Subcutaneous adipose tissue (tissue), 3 donors: ENCODE measurements around a stretch of chr13.

DNA sequence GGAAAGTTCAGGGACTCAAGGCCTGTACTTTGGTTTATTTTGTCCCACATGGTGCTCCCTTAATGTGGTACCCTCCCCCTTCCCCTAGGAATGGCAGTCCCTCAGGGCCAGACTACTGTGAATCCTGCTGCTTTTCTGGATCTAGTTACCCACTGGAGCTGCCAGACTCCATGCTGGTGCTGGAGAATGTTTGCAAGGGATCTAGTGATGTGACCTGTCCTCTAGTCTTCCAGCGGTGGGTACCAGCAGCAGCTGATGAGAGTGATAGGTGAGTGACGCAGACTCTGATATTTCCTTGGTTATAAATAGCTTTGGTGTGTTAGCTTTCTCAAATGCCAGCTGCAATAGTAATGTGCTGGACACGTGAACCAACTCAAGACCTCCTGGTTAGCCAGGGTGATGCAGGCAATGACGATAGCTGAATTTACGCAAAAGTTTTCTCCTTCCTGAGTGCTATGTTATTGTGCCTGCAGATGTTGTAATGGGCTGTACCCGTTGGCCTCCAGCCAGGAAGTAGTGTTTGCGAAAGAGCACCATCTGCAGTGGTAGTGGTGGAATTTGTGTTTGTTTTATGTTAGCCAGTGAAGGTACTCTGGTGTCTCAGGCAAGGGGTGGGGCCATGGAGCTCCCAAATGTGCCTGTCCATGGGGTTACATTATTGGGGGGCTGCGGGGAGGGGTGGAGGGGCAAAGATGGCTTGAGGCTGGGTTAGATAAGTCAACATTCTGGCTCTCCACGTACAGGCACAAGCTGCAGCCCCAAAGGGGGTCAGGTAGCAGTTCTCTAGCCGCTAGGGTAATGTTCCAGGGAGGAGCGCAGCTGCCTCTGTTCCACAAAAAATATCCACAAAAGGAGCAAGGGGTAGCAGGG is 129.5 kb downstream of the CYSLTR2 start:
- PRO-cap = no peak
- RAMPAGE, long total RNA, 3 experiments = no peak in any of the 3 experiments

- PRO-cap = no peak
- RAMPAGE, long total RNA, 3 experiments = no peak in any of the 3 experiments
Observed at GRCh38 chr13:48979082-48979592, 3.4 kb downstream of the FNDC3A start.

DNA sequence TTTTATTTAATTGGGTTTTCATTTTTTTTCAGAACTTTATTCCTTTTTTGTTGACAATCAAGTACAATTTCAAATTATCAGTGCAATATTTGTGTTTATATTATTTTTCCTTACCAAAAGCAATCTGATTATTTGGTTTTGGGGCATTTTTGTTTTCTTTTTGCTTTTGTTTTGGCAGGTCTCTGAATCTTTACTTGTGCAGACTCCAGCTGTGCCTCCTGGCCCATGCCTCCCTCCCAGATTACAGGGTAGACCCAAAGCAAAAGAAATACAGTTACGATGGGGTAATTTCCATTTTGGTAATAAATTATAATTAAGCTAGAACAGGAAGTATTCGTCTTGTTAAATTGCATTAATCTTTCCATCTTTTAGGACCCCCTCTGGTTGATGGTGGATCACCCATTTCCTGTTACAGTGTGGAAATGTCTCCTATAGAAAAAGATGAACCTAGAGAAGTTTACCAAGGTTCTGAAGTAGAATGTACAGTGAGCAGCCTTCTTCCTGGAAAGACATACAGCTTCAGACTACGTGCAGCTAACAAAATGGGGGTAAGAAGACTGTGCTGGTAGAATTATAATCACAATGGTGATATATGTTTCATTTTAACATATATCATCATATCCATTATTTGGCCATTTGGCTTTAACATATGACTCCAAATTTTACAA is 29.2 kb upstream of the MLNR start:
- PRO-cap = no peak
- RAMPAGE, long total RNA, 3 experiments = no peak in any of the 3 experiments

- PRO-cap = no peak
- RAMPAGE, long total RNA, 3 experiments = no peak in any of the 3 experiments
Observed at GRCh38 chr13:49304900-49305620, 57.3 kb downstream of the CDADC1 start.

DNA sequence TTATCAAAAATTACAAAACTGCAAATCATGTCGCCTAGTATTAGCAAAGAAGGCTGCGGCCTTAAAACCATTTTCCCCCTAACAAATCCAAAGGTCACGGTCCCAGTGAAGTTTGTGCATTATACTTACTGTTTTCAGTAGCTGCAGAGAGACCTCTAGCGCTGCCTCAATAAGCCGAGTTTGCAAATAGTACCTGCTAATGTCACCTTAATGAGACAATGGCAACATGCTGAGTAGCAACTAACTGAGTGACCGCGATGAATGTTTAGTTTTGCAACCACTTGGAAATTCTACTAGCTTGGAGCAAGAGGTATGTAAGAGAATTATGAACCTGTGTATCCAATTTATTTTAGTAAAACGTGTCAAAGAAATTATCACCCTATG is 1.2 kb downstream of the KPNA3 start:
- PRO-cap = no peak
- RAMPAGE, long total RNA, 3 experiments = no peak in any of the 3 experiments

DNA sequence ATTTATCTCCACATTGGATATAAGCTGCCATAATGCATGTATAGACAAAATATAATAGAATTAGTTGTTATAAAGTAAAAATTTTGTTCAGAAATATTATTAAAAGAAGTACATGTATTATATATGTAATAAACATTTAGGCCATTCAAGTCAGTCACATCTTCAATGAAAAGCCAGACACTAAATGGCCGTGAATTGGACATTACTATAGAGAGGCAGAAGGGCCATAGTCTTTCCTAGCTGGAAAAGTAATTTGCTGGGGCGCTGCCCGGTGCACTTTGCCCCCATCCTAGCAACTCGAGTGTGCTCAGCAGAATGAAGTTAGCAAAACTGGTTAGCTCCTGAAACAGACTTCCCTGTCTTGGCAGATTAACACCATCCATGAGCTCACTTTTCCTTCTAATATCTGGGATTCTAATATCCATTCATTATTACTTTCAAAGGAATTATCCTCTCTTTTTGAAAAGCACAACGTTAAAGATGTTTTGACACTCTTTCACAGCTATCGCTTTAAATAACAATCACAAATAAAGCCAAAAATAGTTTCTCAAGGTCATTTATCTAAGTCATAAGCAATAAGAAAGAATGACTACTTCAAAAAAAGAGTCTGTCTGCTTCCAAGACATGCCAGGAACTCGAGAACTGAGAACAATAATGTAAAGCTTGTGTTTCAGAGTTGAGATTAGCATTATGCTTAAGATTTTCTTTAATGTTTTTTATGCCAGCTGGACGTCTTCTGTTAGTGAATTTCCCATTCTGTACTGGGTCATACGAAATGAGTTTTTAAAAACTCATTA is 2.9 kb upstream of the SPRYD7 start:
- PRO-cap = no peak
- RAMPAGE, long total RNA, 3 experiments = no peak in any of the 3 experiments

DNA sequence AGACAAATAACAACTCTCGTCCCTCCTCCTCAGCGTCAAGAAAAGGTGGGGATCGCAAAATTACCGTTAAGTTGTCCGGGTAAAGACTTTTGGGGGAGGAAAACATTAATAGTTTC is 65.4 kb downstream of the KCNRG start:
- PRO-cap = no peak
- RAMPAGE, long total RNA, 3 experiments = no peak in any of the 3 experiments

GRCh38 chr13:50082436-50083243 is 67.4 kb downstream of the KCNRG start:
- PRO-cap = bidirectional peak, plus-strand start at chr13:50082794, minus-strand start at chr13:50082704
- RAMPAGE, long total RNA, 3 experiments = no peak in any of the 3 experiments

GRCh38 chr13:50129113-50129877 is 114.1 kb downstream of the KCNRG start:
- PRO-cap = bidirectional peak, plus-strand start at chr13:50129965, minus-strand start at chr13:50129692
- RAMPAGE, long total RNA, 3 experiments = no peak in any of the 3 experiments

GRCh38 chr13:50403083-50403790 is 388.0 kb downstream of the KCNRG start:
- PRO-cap = no peak
- RAMPAGE, long total RNA, 3 experiments = no peak in any of the 3 experiments

- PRO-cap = no peak
- RAMPAGE, long total RNA, 3 experiments = no peak in any of the 3 experiments
Observed at GRCh38 chr13:50594170-50594802, 249.2 kb downstream of the DLEU7 start.

DNA sequence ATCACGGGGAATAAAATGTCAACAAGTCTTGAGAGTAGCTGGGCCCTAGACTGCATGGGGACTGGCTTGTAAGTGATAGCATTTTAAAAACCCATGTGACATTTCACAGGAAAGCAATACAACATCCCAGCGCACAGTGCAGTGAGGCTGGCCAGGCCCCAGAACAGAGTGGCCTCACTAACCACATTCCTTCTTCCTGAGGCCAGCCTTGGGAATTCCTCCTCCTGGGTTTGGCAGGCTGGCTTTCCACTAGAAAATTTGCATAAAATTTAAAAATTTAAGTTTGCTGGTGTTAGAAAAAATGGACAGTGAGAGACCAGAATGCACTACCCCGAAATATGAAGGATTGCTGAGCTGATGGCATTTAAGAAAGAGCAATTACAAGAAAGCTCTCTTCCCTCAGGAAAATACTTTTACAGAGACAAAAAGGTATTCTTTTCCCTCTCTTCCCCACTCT is 149.6 kb downstream of the DLEU7 start:
- PRO-cap = no peak
- RAMPAGE, long total RNA, 3 experiments = no peak in any of the 3 experiments

DNA sequence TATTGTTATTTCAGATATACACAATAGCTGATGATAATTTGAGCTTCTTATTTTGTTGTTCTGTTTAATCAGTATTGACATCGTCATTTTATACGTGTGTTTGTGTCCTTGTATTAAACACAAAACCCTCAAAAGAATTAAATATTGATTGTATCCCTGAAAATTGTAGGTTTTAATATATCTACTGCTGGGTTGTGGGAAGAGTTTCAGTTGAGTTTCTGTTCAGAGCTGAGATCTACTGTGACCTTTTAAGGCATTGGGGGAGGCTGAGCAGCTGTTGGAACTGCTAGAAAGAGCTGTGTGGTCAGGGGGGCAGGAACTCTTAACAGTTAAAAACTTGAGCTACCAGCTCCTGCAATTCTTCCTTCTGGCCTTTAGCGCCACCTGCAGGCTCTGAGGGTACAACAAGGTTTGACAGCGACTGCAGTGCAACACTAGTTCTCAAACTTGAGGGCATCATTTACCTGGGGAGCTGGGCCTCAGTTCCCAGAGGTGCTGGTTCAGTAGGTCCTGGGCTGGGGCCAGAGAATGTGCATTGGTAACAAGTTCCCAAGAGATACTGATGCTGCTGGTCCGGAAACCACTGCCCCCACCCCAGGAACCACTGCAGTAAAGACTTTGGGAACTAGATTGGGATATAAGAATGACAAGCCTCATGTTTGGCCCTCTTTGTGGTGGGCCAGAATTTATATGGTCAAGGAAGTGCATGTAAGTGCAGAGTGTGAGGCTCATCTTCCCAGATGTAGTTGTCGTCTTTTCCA is 2.4 kb downstream of the RNASEH2B start:
- PRO-cap = no peak
- RAMPAGE, long total RNA, 3 experiments = no peak in any of the 3 experiments

DNA sequence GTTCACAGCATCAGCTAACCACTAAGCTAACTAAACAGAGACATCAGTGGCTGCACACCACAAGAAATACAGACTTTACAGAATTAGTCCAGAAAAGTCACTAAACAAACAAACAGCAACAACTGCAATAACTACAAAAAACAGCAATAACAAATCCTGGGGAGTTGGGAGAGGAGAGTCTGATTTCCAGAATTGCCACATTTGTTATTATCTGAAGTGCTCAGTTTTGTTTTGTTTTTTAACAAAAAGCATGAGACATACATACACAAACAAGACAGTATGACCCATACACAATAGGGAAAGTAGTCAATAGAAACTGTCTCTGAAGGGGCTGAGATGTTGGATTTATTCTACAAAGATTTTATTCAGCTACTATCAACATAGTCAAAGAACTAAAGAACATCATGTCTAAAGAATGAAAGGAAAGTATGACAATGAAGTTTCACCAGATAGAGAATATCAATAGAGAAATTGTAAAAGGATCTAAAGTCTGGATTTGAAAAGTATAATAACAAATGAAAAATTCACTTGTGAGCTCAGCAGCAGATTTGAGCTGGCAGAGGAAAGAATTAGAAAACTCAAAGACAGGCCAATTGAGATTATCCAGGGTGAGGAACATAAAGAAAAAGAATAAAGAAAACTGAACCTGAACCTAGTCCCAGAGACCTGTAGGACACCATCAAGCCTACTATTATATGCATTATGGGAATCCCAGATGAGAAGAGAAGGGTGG is 13.1 kb downstream of the RNASEH2B start:
- PRO-cap = no peak
- RAMPAGE, long total RNA, 3 experiments = no peak in any of the 3 experiments

GRCh38 chr13:50981905-50982371 is 72.3 kb downstream of the RNASEH2B start:
- PRO-cap = no peak
- RAMPAGE, long total RNA, 3 experiments = no peak in any of the 3 experiments

DNA sequence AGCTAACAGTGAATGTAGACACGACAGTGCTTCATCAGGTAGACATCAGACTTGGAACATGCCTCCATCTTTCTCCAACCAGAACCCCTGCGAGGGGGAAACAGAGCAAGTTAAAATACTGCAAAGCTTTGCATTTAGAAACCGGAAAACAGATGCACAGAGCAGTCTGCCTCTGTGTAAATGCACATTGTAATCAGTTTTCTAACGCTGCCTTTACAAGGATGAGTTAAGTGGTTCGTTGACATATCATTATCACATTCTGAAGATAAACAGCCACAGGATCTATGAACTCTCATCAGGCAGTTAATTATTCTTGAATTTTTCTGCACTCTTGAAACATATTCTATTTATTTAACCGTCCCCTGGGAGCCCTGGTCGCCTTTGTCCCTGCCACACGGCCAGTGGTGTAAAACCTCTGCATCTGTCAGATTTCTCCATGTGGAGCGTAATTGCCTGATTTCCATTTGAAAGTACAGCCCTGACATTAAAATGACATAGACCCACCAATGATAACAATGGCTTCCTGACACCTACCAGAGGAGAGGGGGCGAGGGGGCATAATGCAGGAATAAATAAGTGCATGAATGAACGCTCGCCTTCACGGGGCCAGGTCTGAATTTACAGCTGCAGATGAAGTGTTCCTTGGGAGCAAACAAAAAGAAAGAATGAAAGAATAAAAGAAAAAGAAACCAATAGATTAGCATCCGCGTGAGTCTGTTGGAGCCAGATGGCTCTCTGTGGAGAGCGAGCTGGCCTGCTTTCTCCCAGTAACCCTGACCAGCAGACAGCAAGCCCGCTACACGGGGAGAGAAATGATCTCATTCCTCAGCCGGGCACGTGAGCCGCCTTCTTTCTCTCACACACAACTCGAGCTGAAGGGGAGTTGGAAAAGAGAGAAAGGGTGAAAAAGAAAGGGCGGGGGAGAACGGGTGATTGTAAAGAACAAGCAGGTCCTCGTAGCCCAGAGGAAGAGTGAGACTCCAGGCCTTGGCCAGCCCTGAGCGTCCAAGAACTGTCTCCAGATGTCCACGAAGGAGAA is 81.0 kb downstream of the RNASEH2B start:
- PRO-cap = bidirectional peak, plus-strand start at position 886 of the sequence, minus-strand start at position 772 of the sequence
- RAMPAGE, long total RNA, 3 experiments = no peak in any of the 3 experiments

DNA sequence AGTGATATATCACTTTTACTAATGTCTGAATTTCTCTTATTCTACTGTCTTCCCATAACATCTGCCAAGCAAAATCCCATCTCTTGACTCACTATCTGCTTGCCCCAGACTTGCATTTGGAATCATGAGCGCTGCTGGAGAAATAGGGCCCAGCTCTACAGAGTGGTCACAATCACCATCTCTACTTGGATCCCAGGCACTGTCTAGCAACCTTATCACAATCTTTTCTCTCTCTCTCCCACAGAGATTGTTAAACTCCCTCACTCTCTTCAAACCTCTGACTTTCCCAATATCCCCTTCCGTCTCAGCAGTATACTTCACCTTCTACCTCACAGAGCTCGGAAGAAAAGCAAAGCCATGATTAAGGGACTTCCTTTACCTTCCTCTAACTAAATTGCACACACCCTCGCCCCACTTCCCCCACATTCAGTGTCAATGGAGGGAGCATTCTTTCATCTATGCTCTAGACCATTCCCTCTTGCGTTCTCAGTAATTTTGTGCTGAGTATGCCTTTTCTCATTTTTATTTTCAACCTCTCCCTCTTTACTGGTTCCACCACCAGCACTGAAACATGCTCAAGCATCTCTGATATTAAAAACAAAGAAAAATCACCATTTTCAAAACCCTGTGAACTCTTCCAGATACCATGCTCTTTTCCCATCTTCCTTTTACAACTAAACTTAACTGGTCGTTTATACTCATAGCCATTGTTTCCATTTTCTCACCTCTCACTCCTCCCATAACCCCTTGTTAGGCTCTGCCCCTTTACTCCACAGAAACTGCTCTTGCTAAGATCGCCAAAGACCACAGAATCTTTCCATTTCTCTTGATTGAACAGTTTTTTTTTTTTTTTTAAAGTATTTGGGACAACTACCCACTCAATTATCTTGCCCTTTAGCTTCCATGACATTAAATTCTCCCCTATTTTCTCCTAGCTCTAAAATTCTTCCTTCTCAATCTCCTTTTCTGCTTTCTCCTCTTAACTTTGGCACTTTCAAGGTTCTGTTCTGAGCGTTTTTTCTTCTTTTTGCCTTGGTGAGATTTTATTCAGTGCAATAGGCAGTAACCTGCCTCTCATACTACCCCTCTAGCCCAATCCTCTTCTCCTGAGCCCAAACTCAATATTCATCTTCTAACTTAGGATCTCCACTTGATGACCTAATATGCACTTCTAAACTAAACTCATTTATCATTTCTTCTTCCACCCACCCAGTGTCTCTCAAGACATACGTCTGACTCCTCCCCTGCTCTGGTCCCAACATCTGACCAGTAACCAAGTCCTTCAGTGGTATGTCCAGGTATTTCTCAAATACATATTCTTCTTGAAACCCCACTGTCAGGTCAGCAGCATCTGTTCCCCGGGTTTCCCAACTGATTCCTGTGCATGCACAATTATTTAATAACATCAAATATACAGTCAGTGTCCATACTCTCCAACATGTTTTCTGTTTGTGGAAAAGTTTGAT is 32.5 kb downstream of the SERPINE3 start:
- PRO-cap = no peak
- RAMPAGE, long total RNA, 3 experiments = start-site peak on the minus strand in 1 of 3 experiments, centred at position 375 of the sequence, 10 reads per replicate

GRCh38 chr13:51392194-51392957 is 52.9 kb downstream of the SERPINE3 start:
- PRO-cap = no peak
- RAMPAGE, long total RNA, 3 experiments = no peak in any of the 3 experiments

GRCh38 chr13:51453146-51453952 is 513 bp upstream of the INTS6 start:
- PRO-cap = bidirectional peak, plus-strand start at chr13:51453346, minus-strand start at chr13:51453031; unidirectional peak, plus-strand start at chr13:51453533; unidirectional peak, plus-strand start at chr13:51453669; unidirectional peak, plus-strand start at chr13:51453713; unidirectional peak, plus-strand start at chr13:51453880
- RAMPAGE, long total RNA, 3 experiments = start-site peak on the plus strand in 2 of 3 experiments, at chr13:51453344-51453359 at its widest, 12 to 23 reads per replicate

DNA sequence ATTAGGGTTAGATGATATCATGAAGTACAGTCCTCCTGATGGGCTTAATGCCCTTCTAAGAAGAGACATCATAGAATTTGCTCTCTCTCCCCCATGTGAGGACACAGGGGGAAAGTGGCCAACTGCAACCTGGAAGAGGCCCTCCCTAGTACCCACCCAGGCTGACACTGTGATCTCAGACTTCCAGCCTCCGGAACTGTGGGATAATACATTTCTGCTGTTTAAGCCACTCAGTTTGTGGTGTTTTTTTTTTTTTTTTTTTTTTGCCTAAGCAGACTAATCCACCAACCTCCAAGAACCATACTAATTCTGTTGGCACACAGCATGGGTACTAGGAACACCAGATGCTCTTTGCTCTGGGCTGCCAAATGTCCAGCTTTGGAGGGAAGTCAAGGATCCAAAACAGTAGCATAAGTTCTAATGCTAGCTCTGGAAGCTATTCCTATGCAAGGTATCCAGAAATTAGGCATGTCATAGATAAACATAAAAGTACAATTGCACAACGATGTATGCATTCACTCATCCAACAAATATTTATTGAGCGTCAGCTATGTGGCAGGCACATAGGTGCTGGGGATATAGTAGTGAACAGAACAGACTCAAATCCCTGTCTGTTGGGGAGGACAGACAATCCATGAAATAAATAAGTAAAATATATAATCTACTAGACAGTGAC is 64.5 kb upstream of the WDFY2 start:
- PRO-cap = no peak
- RAMPAGE, long total RNA, 3 experiments = no peak in any of the 3 experiments